Hematopoietic multipotent progenitor cell (in vitro differentiated cells): ENCODE results near the genes MARCHF5, NOC3L and HELLS.

DNA sequence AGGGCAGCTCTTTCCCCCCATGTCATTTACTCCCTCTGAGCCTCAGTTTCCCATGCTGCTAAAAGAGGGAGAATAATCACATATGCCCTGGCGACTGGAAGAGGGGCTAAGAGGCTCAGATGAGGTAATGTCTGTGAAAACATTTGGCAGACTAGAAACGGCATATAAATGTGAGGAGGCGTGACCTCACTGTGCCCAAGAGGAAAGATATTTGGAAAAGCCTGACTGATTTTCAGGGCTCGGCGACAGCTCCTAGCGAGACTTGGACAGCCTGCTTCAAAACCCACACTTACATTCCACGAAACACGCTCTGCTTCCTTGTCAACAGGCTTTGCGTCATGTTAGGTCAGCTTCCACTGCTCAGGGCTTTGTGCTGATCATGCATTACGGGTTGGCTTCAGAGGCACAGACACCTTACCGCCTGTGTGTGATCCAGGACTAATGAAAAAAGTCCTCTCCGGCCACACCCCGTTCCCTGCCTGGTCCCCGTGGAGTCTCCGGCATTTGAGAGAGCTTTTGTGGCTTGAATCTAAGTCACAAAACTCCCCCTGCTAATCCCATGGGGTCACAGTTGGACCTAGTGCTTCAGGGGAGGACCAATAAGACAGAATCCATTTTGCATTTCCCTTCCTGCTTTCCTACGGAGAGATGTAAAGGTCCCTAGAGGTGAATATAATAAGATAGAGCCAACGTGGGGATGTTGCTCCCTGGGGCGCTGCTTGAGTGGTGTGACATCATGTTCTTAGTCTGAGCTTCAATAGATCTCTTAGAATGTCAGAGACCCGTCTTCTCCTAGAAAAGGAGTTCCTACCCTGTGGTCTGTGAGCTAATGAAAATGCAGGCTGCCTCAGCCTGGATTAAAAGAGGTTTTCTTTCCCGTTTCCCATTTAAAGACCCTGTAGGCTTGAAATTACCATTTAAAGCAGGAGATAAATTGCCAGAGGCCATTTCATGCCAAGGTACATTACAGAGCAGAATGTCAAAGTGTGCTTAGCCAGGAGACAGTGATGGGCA, 25.5 kb downstream of the FGFBP3 start:
- CAGE, long polyA plus RNA = no peak

DNA sequence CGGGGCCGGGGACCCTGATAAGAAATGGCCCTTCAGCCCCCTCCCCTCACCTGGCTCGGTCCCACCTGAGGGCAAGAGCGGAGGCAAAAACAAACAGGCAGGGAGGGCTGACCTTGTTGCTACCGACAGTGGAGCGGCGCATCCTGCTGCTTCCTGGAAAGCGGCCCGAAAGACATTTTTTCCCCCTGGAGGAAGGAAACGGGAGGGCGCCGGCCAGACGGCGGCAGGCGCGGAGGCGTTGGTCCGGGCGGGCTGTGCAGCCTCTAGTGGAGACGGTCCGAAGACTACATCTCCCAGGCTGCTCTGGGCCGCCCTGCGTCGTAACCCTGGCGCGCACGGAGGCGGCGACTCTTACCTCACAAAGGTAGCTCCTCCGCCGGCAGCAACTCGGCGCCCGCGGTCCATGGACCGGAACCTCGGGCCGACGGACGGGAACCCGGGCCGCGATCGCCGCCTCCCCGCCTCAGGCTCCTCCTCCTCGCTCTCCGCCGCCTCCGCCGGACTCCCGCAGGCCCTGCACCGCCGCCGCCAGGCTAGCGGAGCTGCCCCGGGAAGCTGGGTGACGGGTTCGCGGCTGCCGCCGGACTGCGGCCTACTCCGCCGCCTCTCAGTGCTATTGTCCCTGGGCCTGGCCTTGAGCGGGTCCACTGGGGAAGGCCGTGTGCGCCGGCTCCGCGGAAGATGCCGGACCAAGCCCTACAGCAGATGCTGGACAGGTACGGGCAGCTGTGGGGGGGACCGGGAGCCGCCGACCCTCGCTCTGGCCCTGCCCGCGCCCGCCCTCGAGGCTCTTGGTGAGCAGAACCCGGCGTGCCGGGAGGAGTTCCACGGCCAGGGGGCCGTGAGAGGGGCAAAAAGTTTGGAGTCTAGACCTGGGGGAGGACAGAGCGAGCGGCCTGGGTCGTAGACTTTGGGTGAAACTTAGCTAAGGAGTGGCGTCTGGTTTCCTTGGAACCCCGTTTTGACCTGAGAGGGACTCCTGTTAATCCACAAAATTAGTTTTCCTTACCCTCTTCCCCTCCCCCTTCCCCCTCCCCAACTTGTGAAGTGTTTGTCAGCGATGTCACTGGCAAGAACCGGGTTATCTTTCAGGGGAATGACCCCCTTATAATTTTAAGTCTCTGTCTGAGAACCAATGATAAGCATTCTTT, at the start of gene MARCHF5:
TSS of gene MARCHF5 (plus strand) at position 354 of the 1,151 bp plus-strand sequence.
- CAGE, long polyA plus RNA = start-site peak on the plus strand centred at position 455 of the sequence, 170 bp wide, 511 reads; start-site peak on the plus strand centred at position 656 of the sequence, 43 bp wide, 28 reads

DNA sequence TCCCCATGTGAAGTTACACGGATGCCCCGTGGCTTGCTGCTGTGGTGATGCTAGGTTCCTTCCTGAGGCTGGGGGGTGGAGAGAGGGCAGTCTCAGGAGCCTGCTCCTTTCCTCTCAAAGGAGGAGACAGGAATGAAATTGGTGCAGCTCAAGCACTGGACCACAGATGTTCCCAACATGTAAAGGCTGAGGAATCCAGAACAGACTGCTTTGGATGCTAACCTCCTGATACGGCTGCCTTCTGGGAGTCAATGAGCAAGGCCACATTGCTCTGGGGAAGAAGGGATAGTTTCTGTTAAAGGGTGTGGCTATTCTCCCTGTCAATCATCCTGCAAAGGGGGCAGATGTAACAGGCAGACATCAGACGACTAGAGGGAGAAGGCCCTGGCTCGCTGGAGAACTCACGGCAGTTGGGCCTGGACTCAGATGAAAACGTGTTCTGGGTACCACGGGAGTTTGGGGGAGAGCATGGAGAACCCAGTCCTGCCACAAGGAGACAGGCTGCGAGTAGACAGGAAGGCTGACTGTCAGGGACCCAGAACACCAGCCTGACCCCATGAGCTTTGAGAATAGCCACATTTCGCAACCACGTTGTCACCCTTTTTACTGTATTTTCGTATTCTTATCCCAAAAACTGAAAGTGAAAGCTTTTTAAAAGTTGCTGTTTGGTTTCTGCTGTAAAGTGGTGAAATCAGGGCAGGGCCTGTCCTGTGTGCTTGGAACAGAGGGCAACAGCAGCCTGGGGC, 95.5 kb downstream of the MYOF start:
- CAGE, long polyA plus RNA = no peak

- CAGE, long polyA plus RNA = no peak
Observed at GRCh38 chr10:93393160-93393801, 88.9 kb downstream of the MYOF start.

- CAGE, long polyA plus RNA = no peak
Observed at GRCh38 chr10:93413094-93414009, 68.8 kb downstream of the MYOF start.

DNA sequence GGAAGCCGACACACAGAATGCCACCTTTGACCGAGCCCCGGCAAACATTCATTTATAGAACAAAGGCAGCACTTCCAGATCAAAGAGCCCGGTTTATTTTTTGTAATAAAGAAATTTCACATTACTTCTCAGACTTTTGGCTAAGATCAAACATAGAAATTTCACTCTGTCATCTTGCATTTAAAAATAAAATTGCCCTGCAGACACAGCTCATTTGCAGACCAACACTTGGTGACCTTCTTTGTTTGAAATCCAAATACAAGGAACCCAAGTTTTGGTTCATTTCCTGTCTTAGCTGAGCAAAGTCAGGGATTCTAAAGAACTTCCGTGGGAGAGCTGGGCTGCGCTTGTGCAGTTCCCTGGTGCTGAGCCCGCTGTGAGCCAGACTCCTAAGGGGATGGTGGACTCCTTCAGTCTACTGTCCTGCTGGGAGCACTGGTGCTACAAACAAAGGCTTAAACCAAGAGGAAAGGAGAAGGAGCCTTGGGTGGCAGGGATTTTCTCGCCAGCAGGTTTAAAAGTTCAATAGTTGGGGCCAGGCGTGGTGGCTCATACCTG, 60.1 kb downstream of the MYOF start:
- CAGE, long polyA plus RNA = no peak

DNA sequence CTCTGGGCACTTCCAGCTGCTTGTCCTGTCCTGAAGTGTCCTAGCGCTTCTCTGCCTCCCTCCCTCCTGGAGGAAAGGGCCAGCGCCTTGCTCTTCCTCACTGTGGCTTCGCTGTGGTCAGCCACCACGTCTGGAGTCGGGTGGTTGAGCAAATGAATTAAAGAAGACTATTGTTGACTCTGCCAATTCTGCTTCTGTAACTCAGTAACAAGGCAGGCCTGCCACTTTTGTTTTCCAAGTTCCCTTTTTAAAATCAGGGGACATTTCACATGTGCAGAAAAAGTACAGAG, 6.6 kb downstream of the FFAR4 start:
- CAGE, long polyA plus RNA = no peak

DNA sequence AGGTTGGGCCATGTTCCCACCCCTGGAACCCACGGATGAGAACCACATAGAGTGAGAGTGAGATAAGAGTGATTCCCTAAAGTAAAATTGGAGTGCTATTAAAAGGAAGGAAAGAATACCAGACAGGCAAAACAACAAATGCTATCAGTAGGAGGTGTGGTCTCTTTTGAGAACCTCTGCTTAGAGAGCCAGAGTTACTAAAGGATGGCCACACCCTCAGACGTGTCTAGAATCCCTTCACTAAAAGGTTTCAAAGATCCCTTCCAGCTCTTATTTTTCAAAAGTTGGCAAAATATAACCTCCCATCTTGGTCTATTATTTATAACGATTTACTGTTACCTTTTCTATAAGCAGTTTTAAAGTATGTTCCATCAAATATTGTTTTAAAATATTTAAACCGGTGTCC, 49.3 kb downstream of the LGI1 start:
- CAGE, long polyA plus RNA = no peak

GRCh38 chr10:93947051-93947610, 46.6 kb upstream of the PLCE1 start:
- CAGE, long polyA plus RNA = no peak

- CAGE, long polyA plus RNA = no peak
Observed at GRCh38 chr10:93991698-93992336, 1.9 kb upstream of the PLCE1 start.

DNA sequence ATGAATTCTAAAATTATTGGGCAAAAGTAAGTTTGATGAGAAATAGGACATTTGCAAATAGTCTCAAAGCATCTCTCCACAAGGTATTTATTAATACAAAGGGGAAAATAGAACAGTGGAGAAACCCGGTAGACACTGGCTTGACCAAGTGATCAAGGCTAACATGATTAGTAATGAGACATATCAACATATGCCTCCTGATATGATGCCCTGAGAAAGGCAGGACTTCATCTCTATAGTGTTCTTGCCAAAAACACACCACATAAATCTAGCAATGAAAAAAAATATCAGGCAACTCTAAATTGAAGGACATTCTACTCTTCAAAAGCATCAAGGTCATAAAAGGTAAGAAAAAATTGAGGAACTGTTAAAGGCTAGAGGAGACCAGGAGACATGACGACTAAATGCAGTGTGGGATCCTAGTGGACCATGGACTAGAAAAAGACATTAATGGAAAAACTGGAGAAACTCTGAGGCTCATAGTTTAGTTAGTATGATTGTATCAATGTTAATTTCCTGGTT, 180.7 kb downstream of the PLCE1 start:
- CAGE, long polyA plus RNA = no peak

- CAGE, long polyA plus RNA = no peak
Observed at GRCh38 chr10:94324647-94325259, 38.0 kb downstream of the NOC3L start.

- CAGE, long polyA plus RNA = no peak
Observed at GRCh38 chr10:94362018-94363371, at the start of gene NOC3L. NOC3L (minus strand) TSS chr10:94362939.

- CAGE, long polyA plus RNA = no peak
Observed at GRCh38 chr10:94544824-94545925, at the start of gene HELLS. HELLS (plus strand) TSS chr10:94545788.

DNA sequence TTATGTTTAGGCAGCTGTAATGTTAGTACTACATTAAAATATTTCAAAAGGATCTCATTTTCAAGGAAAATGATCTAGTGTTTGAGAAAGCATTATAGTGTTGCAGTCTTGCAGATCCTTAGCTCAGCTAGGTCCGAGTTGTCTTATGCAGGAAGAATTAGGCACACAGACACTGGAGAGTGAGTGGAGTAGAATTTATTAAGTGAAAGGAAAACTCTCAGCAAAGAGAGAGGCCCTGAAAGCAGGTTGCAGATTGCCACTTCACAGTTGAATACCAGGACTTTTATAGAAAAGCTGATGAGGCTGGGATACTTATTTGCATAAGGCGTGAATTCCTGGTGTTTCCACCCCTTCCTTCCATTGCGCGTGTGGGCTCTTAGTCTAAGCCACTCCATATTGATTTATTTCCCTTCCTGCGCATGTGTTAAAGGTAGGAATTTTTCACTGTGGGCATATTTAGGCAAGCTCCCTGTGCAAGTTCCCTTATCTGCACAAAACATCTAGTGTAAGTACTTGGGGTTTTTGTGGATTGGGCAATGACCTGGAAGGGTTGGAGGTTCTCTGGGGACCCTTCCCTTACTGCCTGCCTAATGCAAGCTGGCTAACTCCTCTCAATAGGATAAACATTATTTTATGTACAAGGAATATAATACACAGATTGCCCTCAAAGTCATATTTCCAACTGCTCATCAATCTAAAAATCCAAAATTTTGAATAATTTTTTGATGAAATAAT, 861 bp upstream of the CYP2C18 start:
- CAGE, long polyA plus RNA = no peak

DNA sequence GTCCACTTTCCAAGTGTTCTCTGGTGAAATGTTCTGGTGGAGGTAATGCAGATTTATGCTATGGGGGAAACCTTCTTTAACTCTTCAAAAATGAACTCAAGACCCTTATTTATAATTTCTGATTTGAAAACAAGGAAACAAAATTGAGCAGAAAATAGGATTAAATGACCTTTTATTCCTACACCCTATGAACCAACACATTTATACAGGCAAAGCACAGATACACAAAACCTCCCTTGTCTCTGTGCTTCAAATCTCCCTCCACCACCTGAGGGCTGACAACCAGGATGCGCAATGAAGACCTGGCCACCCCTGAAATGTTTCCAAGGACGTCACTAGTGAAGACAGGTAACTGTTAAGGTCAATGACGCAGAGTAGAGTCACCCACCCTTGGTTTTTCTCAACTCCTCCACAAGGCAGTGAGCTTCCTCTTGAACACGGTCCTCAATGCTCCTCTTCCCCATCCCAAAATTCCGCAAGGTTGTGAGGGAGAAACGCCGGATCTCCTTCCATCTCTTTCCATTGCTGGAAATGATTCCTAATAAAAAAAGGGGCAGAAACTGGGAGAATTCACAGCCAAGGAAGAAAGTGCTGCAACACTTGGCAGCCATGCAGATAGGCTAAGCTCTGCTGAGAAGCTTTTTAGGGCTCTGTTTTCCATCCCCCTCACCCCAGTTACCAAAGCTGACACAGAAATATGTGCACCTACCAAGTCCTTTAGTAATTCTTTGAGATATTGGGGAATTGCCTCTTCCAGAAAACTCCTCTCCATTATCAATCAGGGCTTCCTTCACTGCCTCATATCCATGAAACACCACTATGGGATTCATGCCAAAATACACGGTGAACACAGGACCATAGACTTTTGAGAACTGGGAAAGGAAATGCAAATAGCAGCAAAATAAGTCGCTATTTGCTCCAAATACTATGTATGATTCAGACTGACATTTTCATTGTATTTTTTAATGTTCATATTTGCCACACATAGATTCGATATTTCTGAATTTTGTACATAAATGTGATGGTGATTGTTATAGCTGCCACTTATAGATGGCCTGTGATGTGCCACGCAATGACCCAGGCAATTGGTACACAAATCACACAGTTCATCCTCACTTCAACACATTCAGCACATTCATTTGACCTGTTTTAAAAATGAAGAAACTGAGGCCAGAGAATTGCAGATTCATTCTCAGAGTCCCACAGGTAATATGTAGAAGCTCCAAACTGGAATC, 2.1 kb downstream of the CYP2C8 start:
- CAGE, long polyA plus RNA = no peak

GRCh38 chr10:95070102-95070816, 962 bp upstream of the CYP2C8 start:
- CAGE, long polyA plus RNA = no peak

- CAGE, long polyA plus RNA = no peak
Observed at GRCh38 chr10:95070817-95071028, 1.4 kb upstream of the CYP2C8 start.

GRCh38 chr10:95230498-95231304, 36.7 kb downstream of the ACSM6 start:
- CAGE, long polyA plus RNA = no peak

GRCh38 chr10:95288909-95289218, 1.9 kb downstream of the PDLIM1 start:
- CAGE, long polyA plus RNA = no peak